SP-49 (cell line): ENCODE measurements around the genes EEF1A2, PTK6, ZNF512B and C20orf204.

DNA sequence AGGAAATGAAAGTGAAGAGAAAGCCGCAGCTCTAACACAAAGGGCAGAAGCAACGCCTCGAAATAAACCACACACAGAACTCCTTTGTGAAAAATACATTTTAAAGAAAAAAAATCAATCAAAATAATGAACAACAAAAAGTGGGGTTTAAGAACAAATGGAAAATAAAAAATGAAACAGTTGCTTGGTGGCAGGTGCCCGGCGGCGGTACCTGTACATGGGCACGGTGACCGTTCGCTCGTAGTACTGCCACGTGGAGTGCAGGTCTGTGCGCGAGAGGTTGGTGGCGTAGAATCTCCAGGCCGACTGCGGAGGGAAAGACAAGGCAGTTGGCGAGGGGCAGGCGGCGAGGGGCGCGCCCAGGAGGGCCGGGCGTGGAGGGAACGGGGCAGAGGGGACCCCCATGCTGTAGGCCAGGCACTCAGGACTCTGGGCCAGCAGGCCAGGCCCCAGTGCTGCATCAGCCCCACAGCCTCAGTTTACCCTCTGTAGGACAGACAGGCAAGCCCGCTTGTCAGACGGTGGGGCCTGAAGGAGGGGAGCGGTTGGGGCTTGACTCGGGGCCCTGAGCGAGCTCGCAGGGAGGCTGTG is 38.8 kb downstream of the KCNQ2 start:
- PRO-cap, result bidirectional peak, plus-strand start at position 328 of the sequence, minus-strand start at position 310 of the sequence

DNA sequence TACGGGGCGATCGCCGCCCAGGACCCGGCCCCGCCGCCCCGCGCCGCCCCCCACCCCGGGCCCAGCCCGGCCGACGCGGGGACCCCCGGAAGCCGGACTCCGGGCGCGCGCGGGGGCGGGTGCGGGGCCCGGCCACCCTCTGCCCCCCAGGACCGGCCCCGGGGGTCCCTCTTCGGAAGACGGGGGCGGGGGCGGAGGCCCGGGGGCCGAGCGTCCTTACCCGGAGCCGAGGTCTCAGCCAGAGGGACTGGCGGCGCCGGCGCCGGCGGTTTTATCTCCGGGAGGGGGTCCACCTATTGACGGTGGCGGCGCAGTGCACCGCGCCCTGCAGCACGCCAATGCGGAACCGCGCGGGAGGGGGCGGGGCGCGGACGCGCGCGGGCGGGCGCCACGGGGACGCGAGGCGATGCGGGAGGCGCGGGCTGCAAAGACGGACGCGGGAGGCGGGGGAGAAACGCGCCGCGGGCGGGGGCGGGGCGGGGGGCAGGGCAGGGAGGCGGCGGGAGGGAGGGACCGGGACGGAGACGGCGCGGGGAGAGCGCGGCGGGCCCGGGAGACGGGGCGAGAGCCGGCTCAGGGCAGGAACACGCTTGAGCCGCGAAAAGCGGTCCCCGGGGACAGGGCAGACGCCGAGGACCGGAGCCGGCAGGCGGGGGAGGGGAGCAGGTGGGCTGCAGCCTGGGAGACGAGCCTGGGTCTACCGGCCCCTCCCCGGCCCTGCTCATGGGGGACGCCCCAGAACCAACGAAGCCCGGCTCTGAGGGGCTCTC is at the start of gene EEF1A2:
Gene EEF1A2, minus strand, starts transcription at position 246 of the 770 bp plus-strand sequence.
- PRO-cap, result no peak

- PRO-cap, result no peak
Observed at GRCh38 chr20:63532230-63532911, 4.8 kb downstream of the PTK6 start.

DNA sequence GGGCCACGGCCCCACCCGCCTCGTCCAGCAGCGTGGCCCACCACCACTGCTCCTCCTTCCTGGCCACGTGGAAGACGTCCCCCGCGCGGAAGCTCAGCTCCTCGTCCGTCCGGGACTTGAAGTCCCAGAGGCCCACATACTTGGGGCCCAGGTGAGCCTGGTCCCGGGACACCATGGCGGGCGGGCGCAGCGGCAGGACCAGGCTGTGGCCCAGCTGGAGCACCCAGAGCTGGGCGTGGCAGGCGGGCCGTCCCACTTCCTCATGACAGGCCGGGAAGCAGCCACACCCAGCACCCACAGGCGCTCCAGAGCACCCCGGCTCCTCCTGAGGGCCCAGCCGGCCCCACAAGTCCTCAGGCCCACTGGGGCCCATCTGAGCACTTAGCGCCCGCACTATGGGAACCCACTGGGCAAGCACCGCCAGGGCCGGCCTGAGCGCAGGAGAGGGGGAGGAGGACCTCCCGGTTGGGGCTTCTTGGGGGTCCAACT is at the start of gene PTK6:
Gene PTK6, minus strand, starts transcription at position 237 of the 489 bp plus-strand sequence.
- PRO-cap, result no peak

GRCh38 chr20:63537629-63538482 is 680 bp upstream of the PTK6 start:
- PRO-cap, result bidirectional peak, plus-strand start at chr20:63537921, minus-strand start at chr20:63537823

GRCh38 chr20:63554328-63555080 is 545 bp downstream of the FNDC11 start:
- PRO-cap, result no peak

DNA sequence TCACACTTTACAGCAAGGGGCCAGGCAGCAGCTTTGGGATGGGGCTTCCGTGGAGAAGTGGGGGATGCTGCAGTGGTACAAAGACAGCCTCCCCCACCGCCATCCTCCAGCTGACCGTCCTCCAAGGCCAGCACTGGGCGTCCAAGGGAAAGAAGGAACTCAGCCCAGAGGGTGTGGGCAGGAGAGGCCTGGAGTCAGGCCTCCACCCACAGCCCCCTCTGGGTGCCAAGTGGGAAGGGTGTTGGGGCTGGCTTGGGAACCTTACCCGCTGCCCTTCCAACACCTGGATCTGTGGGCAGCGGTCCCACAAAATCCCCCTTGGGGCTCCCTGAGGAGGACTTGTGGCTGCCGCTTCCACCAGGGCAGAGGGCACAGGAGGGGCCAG is 13.1 kb downstream of the STMN3 start:
- PRO-cap, result no peak

GRCh38 chr20:63739961-63740620 is 515 bp downstream of the SLC2A4RG start:
- PRO-cap, result no peak

DNA sequence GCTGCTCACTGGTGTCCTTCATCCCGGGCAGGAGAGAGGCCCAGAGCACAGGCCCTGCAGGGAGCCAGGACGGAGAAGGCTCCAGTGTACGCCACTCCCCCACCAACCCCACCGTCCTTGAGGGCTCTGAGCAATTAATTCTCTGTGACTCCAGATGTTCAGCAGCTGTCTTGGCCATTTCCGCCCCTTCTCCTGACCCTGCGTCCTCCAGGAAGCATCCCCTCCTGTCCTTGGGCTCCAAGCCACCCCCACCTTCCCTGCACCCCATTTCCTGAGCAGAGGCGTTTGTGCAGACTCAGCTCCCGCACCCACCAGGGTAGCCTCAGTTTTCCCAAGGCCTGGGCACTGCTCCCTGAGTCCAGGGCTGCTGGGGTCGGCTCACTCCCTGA is 3.3 kb upstream of the ABHD16B start:
- PRO-cap, result no peak

- PRO-cap, result no peak
Observed at GRCh38 chr20:63915361-63915954, 20.5 kb downstream of the DNAJC5 start.

DNA sequence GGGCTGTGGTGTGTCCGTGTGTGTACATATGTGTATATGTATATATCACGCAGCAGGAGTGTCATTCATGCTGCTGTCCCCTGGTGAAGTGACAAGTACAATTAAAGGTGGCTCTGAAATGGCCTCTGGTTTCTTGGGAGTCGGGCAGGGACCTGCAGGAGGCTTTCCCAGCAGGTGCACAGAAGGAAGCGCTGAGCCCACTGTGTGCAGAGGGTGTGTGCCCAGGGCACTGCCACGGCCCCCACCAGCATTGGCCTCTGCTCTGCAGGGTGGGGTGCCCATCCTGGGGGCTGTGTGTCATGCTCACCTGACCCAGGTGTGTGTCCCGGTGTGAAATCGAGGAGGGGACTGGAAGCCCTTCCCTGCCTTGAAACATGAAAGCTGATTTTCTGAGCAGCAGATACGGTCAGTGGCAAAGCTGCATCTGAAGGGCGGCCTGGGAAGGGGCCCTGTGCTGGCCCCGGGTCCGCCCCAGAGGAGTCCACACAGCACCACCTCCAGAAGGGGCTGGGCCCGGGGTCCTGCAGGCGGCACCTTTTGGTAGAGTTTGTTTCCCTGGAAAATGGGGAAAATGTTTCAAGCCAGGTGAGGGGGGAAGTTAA is 20.9 kb downstream of the UCKL1 start:
- PRO-cap, result no peak

GRCh38 chr20:63969477-63970412 is at the start of gene ZNF512B:
TSS of gene ZNF512B (minus strand) at chr20:63969930.
- PRO-cap, result unidirectional peak, minus-strand start at chr20:63969951

- PRO-cap, result no peak
Observed at GRCh38 chr20:64025728-64026138, 10.2 kb upstream of the C20orf204 start.

GRCh38 chr20:64035703-64036662 is at the start of gene C20orf204:
TSS of gene C20orf204 (plus strand) at chr20:64036182.
- PRO-cap, result no peak

GRCh38 chr20:64055613-64056393 is 6.4 kb upstream of the SOX18 start:
- PRO-cap, result no peak

DNA sequence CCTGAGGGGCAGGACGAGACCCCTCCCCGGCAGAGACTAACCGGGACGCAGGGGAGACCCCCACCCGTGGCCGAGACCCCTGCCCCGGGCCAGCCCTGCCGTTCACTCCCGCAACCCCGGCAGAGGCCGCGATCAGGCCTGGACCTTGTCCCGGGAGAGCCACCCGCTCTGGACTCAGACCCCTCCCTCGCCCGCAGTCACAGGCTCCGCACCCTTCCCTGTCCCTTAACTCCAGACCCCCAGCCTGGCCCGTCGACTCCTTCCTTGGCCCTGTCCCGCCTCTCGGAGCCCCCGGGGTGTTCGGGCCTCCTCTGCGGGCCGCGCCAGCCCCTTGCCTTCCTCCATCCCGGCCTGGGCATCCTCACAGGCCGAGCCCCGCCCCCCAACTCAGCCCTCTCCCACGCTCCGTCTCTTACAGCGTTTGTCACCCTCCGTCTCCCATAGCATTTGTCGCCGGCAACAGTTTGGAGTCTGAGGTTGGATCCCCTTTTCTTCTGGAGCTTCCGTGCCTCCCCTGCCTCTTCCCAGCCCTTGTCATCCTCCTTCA is 549 bp downstream of the TCEA2 start:
- PRO-cap, result no peak

DNA sequence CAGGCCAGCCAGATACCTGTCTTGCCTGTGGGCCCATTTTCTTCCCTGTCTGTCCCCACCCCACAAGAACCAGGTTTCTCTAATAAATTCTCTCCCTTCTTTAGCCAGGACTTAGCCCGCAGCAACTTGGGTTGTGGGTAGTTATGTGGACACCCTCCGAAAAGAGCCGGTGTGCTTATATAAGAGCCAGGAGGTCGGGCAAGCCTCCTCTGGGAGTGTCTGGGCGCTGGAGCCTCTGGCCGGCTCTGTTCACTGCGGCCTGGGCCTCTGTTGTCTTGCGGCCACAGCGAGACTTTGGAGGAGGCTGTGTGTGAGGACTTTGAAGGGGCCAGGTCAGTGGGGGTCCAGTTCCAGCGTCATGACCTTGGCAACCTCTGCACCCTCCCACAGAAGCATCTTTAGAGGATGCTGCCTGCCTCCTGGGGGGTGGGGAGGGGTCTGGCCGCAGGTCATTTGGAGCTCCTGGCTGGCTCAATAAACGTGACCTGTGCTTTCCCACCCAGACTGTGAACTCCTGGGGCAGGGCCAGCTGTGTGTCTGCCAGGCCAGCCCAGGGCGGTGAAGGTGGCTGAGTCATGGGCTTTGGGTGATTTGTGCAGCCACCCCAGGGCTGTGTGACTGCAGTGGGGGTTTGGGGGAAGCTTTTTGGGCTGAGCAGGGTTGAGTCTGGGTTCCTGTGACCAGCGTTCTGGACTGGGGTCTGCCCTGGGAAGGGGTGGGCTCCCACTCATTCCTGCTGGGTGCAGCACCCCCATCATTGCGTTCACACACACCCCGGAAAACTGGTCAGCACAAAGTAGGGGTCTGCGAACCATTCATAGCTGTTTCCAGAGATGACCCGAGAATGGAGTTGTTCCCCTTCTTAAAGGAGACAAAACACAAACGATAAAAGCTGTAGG is 1.3 kb downstream of the TCEA2 start:
- PRO-cap, result no peak

DNA sequence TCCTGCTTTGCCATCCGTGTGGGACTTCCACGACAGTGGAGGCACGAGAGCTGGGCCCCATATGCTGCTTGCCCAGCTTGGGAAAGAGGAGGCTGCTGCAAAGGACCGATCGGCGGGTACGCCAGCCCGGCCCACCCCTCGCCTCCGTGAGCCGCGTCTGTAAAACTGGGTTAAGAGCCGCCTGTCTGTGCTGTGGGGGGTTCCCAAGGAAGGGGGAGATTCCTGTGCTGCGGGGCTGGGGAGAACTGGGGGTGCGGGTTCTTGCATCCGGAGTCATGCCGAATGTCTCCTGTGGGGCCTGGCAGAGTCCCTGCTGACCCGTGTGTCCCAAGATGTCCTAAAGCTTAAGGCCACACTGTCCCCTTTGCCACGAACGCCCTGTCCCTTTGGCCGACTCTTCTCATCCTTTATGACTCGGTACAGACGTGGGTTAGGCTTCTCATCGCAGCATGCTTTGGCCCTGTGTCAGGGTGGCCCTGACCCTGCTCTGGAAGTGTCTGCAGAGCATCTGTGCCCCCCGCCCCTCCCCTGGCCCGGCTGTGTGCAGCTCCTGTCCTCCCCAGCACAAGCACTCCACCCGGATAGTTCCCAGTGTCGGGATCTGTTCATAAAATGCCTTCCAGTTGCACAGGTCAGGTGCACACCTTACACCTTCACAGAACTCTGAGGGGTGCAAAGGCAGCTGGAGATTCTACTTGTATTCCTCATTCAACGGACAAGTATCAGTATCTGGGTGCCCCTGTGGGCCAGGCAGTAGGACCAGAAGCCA is 539 bp downstream of the OPRL1 start:
- PRO-cap, result no peak

GRCh38 chr20:64189624-64190378 is 25.5 kb downstream of the MYT1 start:
- PRO-cap, result no peak

DNA sequence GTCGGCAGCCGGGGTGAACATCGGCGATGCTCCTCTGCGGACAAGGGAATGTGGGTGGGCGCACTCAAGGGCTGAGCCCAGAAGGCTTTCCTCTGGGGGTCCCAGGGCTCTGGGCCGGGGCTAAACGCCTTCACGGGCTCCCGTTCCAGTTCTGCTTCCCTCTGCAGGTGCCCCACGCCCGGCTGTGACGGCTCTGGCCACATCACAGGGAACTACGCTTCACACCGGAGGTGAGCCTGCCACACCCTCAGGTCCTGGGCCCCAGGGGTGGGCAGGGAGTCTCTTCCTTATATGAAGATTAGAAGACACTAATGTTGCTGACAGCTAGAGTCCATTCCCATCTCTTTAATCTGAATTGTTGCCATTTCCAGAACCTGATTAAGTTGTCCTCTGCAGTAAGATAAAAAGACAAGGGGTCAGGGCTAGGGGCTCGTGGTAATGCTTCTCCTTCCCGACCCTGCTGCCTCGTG is 28.3 kb upstream of the PCMTD2 start:
- PRO-cap, result no peak